ENCODE measurements around the genes DCAF12, ENHO and DCTN3.

DNA sequence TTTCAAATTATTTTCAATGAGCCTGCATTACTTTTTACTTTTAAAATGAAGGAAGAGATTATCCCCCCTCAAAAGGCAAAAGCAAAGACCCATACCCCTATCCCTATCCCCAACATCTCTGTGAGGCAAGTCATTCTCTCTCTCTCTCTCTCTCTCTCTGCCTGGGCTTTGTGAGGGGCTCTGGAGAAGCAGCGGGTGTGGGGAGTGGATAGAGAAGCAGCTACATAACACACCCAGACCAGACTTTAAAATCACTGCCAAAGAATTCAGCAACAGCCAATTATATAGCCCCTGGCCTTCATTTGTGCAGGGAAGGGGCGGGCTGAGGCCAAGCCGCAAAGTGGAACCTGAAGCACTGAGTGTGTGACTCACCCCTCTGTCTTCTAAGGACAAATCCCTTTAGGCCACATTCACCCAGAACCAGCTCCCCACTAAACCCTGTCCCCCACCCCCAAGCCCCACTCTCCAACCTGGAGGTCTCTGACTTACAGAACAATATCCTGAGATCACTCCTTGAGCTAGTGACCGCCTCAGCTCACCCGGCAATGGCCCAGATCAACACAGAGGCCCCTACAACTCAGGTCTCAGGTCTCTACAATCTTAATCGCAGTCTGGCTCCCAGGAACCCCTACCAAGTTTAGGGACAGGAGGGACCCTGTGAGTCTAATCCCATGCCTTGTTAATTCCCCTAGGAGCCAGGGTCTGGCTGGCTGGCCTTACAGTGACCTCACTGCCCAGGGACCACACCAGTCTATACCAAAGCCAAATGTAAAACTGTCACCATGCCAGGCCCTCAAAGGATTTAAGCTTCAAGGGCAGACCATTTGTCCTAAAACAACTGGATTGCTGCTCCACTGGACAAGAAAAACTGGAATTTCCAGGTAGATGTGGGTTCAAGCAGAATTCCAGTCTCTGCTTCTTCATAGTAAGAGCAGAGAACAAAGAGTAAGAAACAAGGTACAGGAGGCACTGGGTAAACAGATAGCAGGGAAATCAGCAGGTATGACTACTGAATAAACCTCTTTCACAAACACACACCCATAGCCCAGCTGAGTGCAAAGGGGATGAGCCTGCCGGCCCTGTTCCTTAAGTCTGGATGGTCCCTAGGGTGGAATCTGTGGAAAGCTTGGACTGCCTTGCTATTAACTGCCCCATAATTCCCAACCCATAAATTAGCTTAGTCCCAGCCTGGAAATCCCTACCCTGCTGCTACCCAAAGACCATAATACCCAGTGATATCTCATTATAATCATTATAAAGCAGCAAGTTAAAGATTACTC lies 5.8 kb downstream of the B4GALT1 start:
- PRO-cap: unidirectional peak, minus-strand start at position 256 of the sequence
- RAMPAGE, long total RNA: no peak

DNA sequence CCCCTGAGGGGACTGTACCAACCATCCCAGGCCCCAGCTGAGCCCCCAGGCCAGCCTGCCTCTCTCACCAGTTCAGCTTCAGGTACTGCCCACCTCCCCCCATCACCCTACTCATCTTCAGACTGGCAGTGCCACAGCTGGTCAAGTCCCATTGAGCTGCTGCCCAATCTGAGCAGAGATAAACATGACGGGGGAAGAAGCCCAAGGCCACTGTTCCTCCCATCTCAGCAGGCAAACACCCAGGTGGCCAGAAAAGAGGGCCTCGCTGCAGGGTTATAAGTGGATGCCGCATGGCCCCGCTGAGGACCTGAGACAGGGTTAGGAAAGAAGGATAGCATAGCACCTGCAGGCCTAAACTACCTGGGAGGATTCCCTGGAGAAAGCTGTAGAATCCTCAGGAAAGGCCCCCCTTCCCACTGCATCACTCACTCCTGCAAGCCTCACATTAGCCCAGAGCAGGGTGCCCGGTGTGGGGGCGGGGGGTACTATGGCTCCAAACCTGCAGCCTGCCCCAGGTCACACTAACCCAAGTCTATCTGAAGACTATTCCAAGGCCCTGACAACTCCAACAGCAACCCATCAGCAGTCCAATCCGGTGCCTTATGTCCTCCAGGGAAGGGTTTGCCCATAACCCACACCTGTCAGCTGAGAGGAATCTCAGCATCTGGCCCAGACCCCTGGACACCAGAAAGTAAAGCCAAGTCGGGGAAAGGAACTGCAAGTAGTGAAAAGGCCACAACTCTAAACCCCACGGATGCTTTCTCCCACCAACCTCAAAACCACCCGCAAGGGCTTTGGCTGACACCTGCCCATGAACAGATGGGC lies 3.4 kb downstream of the B4GALT1 start:
- PRO-cap: no peak
- RAMPAGE, long total RNA: no peak

GRCh38 chr9:33220921-33221867 lies 18.8 kb upstream of the SPINK4 start:
- PRO-cap: no peak
- RAMPAGE, long total RNA: no peak

DNA sequence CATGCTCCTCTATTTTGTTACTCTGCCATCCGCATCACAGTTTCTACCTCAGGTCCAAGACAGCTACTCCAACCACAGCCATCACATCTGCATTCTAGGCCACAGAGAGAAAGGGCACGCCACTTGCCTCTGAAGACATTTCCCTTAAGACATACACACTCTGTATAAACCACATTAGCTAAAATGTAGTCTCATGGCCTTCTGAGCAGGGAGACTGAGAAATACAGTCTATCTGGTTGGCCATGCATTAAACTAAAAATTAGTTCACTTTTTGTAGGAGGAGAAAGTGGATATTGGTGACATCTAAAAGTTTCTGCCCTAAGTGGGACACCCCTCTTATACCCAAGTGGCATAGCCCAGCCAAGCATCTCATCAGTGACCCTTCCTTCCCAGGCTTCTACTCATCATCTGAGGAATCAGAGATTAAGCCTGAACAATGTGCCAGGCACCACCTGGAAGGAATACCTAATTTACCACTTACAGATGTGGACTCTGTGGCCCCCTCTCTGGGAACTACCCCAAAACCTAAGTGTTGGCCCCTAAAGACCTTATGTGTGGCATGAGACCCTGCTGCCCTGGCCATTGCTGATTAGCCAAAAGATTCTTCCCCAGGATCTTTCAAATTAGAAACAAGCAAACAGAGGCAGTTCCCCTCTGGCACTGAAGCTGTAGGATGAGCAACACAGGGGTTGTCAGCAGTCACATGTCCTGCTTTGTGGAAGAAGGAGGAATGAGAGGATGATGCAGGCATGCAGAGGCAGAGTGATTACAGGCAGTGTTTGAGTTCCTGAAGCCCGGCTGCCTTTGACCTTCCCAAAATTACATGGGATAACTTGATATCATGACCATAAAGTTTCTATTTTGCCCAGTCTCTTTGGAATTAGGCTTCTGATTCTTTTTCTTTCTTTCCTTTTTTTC lies 10.4 kb downstream of the SPINK4 start:
- PRO-cap: no peak
- RAMPAGE, long total RNA: no peak

DNA sequence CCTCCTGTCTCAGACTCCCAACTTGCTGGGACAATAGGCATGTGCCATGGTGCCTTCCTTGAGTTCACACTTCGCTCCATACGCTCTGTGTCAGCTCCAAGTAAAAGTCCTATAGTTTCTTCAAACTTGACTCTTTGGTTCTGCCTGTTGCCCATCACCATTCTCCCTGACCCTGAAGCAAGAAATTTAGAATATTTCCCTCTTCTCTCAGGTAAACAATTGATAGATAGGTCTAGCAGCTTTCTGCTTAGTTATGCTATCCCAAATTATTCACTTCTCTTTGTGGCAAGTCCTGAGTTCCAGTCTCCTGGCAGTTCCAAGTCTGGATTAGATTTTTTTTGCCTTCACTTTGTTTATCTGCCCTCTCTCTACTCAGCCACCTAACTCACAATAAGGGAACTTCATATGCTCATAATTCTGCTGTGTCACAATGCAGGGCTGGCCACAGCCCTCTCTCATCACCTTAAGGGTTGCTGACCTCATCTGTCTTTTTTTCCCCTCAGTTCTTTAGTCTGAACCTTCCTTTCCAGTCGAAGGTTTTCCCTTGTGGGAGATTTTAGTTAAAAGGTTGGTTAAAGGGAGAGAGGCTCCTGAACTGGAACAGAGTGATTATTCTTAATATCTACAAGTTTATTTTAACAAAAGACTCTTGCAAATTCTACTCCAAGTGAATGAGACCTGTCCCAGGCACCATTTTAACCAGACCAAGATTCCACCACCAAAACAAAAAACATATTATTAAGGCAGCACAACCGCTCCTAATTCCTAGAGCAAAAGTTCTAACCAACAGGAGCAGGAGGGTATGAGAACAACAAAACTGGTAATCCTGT lies 4.2 kb downstream of the BAG1 start:
- PRO-cap: no peak
- RAMPAGE, long total RNA: no peak

DNA sequence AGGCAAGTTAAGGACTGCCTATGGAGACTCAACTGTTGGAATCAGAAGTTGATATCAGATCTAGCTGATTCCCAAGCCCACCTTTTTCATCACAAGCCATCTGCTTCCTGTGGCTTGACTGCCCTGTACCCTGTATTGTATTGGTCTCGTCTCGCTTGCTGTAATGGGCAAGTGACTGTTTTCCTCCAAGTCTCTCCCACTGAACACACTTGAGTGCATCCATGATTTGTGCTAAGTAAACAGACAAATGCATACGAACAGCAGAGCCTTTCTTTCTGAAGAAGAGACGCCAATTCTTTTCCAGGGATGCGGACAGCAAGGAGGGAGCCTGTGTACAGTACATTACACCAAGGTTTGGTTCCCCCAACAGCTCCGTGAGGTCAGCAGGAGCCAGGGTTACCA lies 1.4 kb downstream of the BAG1 start:
- PRO-cap: no peak
- RAMPAGE, long total RNA: no peak

DNA sequence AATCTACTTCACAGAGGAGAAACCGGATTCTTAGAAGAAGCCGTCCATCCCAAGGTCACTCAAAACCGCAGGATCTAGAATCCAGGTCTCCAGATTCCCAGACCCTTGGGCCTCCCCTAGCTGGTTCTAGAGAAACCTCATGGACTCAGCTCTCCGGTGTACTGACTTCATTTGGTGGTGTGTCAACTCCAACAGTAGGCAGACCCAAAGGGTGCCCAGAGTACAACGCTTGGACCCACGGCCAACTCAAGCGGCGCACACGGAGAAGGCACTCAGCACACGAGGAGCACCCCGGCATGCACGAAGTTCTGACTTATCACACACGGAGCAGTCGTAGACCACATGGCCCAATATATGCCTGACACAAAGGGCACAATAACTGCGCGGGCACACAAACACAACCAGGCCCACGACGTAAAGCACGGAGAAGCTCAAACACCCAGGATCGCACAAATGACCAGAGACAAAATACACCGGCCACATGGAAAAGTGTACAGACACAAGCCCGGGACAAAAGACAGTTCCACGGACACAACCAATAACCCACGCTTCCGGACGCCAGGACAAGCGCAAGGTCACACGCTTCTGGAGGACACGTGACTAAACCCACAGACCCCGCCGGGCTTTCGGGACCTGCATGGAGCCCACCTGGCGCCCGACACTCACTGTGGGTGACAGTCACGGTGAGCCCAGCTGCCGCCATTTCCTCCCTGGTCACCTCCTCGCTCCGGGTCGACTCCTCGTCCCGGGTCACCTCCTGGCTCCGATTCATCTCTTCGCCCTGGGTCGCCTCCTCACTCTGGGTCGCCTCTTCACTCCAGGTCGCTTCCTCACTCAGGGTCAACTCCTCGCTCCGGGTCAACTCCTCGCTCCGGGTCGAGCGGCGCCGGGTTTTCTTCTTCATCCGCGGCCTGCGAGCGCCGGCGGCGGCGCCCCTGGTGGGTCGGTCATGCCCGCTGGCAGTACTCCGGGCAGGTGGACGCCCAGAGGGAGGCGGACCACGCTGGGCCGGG lies 644 bp downstream of the BAG1 start:
- PRO-cap: no peak
- RAMPAGE, long total RNA: no peak

DNA sequence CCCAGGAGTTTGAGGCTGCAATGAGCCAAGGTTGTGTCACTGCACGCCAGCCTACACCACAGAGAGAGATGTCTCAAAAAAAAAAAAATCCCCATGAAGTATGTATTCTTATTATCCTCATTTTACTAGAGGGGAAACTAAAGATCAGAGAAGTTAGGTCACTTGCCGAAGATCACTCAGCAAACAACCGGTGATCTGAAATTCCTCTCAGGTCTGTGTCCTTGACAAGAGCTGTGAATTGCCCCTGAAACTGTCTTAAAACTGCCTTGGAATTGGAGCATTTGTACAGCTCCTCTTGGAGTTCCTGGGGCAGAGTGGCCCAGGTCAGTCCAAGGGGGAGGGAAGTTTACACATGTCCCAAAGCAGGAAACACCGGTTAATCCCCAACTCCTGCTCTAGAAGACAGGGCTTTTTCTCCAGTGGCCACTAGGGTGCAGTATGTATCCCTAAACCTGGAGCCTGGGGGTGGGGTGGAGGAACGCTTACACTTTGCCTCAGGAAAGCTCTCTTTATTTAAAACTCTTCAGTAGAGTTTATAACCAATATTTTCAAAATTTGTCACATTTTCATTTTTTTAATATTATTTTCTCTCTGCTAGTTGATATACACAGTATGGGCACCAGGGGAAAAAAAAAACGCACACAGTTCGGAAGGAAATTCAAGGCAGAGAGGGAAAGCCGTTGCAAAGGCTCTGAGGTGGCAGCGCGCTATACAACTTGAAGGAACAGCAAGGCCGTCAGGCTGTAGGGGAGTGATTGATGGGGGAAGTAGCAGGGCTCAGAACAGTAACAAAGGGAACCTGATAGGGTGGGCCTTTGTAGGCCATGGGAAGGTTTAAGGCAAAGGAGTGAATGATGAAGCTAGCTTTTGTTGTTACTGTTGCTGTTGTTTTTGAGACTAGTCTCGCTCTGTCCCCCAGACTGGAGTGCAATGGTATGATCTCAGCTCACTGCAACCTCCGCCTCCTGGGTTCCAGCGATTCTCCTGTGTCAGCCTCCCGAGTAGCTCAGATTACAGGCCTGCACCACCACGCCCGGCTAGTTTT lies 27.4 kb downstream of the AQP7 start:
- PRO-cap: bidirectional peak, plus-strand start at position 739 of the sequence, minus-strand start at position 713 of the sequence; bidirectional peak, plus-strand start outside the sequence, minus-strand start at position 927 of the sequence
- RAMPAGE, long total RNA: no peak

GRCh38 chr9:33448120-33448660 lies 797 bp upstream of the AQP3 start:
- PRO-cap: no peak
- RAMPAGE, long total RNA: no peak

- PRO-cap: unidirectional peak, plus-strand start at chr9:33510870; bidirectional peak, plus-strand start at chr9:33510924, minus-strand start at chr9:33511166
- RAMPAGE, long total RNA: no peak
Measured at GRCh38 chr9:33510623-33511345, 13.3 kb upstream of the ANKRD18B start.

GRCh38 chr9:33739517-33739889 lies 55.9 kb upstream of the PRSS3 start:
- PRO-cap: no peak
- RAMPAGE, long total RNA: no peak

DNA sequence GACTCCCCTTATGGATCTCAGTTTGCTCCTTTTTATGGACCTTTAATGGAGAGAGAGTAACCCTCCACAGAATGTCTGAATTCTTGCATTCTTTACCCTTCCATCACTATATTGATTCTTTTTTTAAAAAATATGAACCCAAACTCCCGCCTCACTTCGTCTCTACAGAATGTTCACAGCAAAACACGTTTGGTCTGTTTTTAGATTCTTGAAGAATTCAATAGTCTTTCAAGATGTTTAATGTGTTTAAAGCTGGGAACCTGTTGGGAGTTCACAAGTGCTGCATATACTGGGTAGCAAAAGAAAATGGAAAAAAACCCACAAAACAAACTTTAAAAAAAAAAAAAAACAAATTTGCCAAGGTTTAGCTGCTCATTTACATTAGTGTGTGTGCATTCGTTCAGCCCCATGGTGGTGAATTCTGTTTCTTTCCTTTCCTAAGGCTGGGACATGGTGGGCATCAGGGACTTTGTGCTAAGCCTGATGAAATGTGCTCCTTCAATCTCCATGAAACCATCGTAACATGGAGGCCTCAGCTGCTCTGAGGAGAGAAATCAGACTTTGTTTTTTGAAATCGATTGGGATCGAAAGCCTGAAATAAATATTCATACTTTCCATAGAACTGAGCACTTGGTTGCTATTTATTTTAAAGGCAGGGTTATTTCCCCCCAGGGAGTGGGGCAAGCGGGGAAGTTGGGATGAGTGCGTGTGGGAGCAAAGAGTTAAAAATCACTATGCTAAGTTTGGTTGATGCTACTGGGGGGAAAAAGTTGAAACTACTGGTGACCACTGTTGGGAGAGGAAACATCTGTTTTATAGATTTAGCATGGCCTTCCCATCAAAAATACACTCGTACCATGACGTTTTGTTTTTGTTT lies 100.6 kb downstream of the UBE2R2 start:
- PRO-cap: no peak
- RAMPAGE, long total RNA: no peak

- PRO-cap: no peak
- RAMPAGE, long total RNA: no peak
Measured at GRCh38 chr9:33932013-33932636, 115.2 kb downstream of the UBE2R2 start.

DNA sequence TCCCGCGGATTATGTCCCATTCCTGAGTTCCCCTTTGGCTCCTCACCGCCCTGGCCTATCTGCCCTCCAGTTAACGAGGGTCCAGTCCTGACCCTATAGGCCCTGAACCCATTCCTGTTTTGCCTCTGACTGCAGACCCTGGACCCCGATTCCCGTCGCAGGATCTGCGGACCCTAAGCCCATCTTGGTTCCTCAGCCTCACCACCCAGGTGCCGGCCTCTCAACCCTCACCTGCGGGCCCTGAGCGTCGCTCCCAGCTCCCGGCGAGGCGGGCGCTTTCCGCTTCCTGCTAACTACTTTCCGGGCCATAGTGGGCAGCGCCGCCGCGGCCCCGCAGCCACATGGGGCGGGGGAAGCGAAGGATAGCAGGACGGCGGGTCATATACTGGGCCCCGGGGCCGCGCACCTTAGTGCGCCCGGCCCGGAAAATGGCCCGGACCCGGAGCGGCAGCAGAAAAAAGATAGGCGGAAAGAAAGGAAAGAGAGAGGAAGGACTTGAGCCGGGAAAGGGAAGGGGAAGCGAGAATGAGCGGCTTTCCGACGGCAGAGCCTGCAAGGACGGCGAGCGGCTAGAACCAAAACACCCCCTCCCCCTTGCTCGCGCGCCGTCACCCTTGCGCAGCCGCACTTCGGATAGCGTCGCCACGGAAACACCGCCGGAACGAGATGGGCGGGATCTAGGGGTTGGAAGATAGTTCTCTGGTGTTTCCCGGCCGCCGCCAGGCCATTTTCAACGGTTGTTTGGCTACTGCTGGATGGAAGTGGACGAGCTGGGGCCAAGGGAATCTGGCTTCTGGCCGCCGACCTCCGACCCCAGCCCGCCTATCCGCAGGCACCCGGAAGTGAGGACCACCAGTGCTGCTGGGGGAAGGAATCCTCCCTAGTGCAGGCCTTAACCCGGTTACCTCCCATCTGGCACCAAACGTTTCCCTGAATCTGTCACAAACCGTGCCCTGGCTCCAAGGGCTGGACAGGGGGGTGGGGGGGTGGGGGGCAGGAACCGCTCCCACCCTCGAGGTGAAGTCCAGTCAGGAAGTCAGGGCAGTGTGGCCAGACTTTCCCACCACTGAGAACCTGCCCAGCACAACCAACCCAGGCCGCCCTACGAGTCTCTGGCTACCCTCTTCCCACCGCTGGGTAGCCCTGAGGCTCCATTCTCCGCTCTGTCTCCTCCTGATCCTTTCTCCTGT lies at the start of gene DCAF12:
TSS of gene DCAF12 (minus strand) at position 576 of the 1,190 bp plus-strand sequence.
- PRO-cap: bidirectional peak, plus-strand start at position 340 of the sequence, minus-strand start at position 581 of the sequence; bidirectional peak, plus-strand start at position 1,009 of the sequence, minus-strand start at position 938 of the sequence; bidirectional peak, plus-strand start at position 1,084 of the sequence, minus-strand start at position 1,114 of the sequence
- RAMPAGE, long total RNA: no peak

GRCh38 chr9:34202798-34203411 lies 24.1 kb downstream of the UBAP1 start:
- PRO-cap: no peak
- RAMPAGE, long total RNA: no peak

GRCh38 chr9:34379278-34380153 lies 2.8 kb upstream of the MYORG start:
- PRO-cap: bidirectional peak, plus-strand start at chr9:34379665, minus-strand start at chr9:34379467
- RAMPAGE, long total RNA: no peak

DNA sequence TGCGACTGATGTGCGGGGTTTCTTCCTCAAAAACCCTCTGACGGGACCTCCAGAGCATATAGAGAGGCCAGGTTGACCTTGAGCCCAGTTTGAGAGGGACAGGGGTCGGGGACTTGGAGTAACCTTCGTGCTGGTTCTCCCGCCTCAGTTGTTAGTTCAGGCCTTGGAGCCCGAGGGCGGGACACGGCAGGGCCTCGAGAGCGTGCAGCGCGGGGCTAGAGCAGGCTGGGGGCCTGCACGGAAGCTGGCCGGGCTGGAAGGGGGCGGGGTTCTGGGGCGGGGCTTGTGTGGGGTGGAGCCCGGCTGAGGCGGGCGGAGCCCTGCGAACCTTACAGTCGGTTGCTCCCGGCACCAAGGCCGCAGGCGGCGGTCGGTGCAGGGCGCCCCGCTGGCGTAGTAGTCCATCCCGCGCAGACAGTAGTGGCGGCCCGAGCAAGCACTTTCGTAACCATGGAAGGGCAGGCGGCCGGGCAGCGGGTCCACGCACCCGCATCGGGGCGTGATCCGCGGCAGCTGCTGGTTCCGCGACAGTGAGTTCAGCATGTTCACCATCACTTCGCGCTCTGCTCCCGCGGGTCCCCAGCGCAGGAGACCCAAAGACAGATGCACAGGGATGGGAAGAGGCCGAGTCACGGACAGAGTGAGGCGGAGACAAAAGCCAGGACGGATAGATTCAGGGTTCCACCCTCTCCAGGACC lies 4.0 kb upstream of the MYORG start:
- PRO-cap: bidirectional peak, plus-strand start at position 332 of the sequence, minus-strand start at position 217 of the sequence; bidirectional peak, plus-strand start at position 596 of the sequence, minus-strand start at position 565 of the sequence
- RAMPAGE, long total RNA: no peak

- PRO-cap: bidirectional peak, plus-strand start at chr9:34523391, minus-strand start at chr9:34522976
- RAMPAGE, long total RNA: no peak
Measured at GRCh38 chr9:34522675-34523580, at the start of gene ENHO. TSS of gene ENHO (minus strand) at chr9:34522990.

- PRO-cap: no peak
- RAMPAGE, long total RNA: no peak
Measured at GRCh38 chr9:34590676-34591160, 1.2 kb upstream of the CNTFR start.

- PRO-cap: bidirectional peak, plus-strand start at chr9:34620255, minus-strand start at chr9:34620073; unidirectional peak, minus-strand start at chr9:34620484
- RAMPAGE, long total RNA: no peak
Measured at GRCh38 chr9:34619670-34620973, at the start of gene DCTN3. TSS of gene DCTN3 (minus strand) at chr9:34620495.

Data from GM23338 (cell line).